Endometrial microvascular endothelial cells (primary cell): ENCODE measurements around a stretch of chr22.

DNA sequence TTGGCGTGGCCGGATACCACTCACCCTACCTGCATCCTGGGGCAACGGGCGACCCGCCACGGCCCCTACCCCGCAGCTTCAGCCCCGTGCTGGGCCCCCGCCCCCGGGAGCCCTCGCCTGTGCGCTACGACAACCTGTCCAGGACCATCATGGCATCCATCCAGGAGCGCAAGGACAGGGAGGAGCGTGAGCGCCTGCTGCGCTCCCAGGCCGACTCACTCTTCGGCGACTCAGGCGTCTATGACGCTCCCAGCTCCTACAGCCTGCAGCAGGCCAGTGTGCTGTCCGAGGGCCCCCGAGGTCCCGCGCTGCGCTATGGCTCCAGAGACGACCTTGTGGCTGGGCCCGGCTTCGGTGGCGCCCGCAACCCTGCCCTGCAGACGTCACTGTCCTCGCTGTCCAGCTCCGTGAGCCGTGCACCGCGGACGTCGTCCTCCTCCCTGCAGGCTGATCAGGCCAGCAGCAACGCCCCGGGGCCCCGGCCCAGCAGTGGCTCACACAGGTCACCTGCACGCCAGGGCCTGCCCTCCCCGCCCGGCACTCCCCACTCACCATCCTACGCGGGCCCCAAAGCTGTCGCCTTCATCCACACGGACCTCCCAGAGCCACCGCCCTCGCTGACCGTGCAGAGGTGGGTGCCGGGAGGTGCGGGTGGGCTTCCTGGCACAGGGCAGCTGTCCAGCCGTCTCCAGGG, 7.6 kb downstream of the CCDC188 start:
- RAMPAGE, long total RNA = no peak

DNA sequence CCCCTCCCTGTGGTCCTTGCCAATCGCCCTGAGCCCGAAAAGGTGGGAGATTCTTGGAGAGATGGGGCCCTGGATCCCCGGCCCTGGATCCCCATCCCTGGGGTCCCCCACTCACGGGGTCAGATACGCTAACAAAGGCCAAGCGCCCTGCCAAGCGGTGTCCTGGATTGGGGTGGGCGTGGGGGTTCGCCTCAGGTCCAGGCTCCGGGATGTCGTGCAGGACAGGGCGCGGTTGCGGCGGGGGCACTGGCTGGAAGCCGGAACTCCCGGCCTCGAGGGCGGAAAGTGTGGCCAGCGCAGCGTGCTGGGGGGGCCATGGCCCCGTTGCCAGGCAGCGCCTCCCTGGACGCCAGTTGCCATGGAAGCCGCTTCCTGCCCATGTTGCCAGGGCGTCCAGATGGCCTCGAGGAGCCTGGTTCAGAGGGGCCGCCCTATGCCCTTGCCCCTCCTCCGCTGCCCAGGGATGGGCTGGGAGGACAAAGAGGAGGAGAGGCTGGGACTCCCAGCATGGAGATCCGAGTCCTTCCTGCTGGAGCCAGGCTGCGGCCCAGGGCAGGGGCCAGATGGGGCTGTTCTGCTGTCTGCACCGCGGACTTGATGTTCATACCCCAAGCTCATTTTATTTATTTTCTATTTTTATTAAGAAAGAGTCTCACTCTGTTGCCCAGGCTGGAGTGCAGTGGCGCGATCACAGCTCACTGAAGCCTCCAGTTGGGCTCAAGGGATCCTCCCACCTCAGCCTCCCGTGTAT, 4.5 kb upstream of the CCDC188 start:
- RAMPAGE, long total RNA = no peak

GRCh38 chr22:20211884-20212634, 56.1 kb downstream of the RTN4R start:
- RAMPAGE, long total RNA = no peak

- RAMPAGE, long total RNA = no peak
Observed at GRCh38 chr22:20242701-20243186, 25.4 kb downstream of the RTN4R start.

DNA sequence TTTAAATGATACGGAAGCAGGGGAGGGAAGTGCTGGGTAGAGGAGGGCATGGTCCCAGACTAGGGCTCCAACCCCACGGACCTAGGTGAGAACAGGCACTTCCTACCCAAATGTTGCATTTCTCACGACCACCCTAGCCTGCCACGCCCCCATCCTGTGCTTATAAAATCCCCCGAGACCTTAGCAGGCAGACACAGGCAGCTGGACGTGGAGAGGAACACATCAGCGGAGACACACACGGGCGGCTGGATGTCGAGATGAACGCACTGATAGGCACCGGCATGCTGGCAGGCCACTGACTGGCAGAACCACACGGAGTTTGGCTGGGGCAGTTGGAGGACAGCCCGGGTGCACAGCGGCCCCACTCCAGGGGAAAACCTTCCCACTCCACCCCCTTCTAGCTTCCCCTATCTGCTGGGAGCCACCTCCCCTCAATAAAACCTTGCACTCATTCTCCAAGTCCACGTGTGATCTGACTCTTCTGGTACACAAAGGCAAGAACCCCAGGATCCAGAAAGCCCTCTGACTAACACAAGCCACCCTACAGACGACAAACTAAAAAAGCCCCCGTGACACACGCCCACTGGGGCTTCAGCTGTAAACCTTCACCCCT, 18.9 kb upstream of the RTN4R start:
- RAMPAGE, long total RNA = no peak

DNA sequence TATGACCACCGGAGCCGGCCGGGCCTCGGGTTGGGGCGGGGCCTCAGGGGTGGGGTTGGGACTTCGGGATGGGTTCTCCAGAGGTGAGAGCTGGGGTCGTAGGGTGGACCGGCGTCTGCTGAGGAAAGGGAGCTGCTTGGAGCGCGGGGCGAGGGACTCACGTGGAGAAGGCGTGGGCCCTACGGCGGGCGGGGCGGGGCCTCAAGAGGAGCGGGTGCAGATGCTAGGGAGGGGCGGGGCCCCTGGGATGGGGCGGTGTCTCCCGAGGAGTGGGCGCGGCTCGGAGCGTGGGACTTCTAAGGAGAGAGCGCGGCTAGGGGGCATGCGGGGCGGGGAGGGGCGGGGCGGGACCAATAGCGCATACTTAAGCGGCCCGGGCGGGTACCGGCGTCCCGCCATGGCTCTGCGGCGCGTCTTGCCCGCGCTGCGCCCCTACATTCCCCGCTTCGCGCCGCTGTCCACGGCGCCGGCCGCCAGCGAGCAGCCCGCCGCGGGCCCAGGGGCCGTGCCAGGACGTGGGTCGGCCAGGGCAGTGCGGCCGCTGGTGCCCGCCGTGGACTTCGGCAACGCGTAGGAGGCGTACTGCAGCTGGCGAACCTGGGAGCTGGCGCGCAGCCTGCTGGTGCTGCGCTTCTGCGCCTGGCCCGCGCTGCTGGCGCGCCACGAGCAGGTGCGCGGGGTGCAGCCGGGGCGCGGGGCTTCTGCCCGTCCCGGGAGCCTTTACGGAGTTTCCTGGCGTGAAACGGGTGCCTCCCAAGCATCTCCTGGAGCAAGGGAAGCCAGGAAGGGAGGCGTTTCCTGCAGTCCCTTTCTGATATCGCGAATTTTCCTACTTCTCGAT, 20.3 kb downstream of the DGCR6L start:
- RAMPAGE, long total RNA = no peak

- RAMPAGE, long total RNA = no peak
Observed at GRCh38 chr22:20408124-20408580, 14.2 kb downstream of the ZNF74 start.

- RAMPAGE, long total RNA = no peak
Observed at GRCh38 chr22:20551903-20552919, 44.8 kb downstream of the MED15 start.

GRCh38 chr22:20553716-20554441, 46.5 kb downstream of the MED15 start:
- RAMPAGE, long total RNA = no peak

DNA sequence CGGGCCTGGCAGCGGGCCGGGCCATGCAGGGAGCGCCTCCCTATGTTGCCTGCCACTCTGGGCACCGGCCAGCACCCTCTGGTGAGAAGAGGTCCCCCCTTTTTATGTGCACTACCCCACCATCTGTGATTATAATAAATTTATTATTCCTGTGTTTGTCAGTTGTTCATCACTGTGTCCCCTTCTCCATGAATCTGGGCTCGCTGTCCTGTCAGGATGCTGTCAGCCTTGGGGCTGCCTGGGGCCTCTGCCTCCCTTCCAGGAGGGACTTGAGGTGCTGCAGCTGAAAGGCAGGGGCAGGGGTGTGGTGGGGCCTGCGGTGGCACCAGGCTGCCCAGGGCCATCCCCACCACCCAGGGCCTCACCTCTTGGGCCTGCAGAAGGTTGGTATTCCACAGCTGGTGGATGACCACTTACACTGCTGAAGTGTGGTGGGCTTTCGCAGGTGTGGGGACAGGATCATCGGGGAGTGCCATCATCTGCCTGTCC, 80.1 kb downstream of the MED15 start:
- RAMPAGE, long total RNA = no peak

- RAMPAGE, long total RNA = no peak
Observed at GRCh38 chr22:20701861-20702433, 72.0 kb upstream of the SERPIND1 start.

DNA sequence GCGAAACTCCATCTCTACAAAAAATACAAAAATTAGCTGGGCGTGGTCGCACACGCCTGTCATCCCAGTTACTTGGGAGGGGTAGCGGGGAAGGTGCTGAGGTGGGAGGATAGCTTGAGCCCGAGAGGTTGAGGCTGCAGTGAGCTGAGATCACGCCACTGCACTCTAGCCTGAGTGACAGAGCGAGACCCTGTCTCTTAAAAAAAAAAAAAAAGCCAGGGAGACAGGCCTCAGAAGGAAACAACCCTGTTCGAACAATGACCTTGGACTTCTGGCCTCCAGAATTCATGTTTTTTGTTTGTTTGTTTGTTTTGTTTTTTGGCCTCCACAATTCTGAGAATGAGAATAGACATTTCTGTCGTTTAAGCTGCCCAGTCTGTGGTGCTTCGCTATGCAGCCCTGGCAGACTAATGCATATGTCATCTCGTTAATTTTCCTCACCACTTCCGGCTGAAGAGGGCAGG, 48.2 kb upstream of the SERPIND1 start:
- RAMPAGE, long total RNA = no peak

- RAMPAGE, long total RNA = no peak
Observed at GRCh38 chr22:20752778-20753481, 21.0 kb upstream of the SERPIND1 start.

- RAMPAGE, long total RNA = no peak
Observed at GRCh38 chr22:20798391-20799541, 24.9 kb downstream of the SERPIND1 start.

- RAMPAGE, long total RNA = no peak
Observed at GRCh38 chr22:20810611-20811156, 36.8 kb downstream of the SERPIND1 start.

DNA sequence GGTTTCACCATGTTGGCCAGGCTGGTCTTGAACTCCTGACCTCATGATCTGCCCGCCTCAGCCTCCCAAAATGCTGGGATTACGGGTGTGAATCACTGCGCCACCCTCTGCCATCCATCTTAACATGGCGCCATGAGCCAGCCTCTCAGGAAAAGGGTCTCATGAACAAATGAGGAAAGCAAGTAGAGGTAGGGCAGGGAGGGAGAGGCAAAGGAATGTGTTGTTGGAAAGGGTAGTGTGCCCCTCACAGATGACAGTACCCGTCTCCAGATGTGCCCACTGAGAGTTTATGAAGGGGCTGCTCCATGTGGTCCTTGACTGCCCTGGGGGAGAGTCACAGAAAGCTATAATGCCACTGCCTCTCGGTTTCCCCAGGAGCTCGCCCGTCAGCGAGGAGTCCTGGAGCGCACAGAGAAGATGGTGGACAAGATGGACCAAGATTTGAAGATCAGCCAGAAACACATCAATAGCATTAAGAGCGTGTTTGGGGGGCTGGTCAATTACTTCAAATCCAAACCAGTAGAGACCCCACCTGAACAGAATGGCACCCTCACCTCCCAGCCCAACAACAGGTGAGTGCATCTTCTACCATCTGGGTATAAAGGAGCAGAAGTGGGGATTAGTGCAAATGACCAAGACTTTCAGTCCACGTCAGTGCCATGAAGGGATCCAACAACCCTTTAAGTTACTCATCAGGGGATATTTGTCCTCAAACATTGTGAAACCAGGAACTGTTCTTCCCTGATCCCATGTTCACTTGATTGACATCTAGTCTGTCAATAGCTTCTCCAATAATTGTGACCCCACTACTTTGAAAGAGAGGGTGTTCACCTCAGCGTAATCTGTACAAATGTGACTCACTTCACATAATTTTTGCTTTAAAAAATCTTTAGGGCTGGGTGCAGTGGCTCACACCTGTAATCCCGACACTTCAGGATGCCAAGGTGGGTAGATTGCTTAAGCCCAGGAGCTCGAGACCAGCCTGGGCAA, 11.4 kb downstream of the SNAP29 start:
- RAMPAGE, long total RNA = no peak

DNA sequence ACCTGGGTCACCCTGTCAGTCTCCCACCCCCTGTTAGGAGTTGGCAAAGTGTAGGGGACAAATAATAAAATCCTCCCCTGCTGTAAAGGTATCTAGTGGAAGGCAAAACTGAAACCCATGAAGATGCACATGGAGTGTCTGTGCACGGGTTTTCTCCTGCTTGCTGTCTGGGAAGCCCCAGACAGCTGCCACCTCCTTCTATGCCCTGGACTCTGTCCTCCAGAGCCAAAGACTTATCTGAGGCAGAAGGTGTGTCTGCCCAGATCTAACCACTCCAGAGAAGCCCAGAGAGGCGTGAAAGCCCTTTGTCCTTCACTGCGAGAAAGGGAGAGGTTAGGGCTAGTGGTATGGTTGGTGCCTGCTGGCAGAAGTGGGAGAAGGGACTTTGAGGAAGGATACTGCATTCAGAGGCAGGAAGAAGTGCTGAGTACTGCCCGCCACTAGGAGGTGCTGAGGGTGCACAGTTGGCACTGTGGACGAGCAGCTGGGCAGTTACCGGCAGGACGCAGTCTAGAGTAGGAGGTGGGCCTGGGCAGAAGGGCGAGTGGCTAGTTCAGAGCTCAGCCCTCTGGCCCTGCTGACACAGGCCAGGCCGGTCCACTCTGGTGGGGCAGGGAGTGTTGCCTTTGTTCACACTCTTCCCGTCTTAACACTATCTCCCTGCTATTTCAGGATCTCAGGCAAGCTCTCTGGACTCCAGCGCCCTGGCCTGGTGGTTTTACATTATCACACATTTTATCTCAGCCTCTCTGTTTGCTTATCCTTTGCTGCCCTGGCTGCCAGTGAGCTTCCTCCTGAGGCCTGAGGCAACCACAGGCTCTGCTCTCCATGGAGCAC, 26.6 kb downstream of the SNAP29 start:
- RAMPAGE, long total RNA = no peak

DNA sequence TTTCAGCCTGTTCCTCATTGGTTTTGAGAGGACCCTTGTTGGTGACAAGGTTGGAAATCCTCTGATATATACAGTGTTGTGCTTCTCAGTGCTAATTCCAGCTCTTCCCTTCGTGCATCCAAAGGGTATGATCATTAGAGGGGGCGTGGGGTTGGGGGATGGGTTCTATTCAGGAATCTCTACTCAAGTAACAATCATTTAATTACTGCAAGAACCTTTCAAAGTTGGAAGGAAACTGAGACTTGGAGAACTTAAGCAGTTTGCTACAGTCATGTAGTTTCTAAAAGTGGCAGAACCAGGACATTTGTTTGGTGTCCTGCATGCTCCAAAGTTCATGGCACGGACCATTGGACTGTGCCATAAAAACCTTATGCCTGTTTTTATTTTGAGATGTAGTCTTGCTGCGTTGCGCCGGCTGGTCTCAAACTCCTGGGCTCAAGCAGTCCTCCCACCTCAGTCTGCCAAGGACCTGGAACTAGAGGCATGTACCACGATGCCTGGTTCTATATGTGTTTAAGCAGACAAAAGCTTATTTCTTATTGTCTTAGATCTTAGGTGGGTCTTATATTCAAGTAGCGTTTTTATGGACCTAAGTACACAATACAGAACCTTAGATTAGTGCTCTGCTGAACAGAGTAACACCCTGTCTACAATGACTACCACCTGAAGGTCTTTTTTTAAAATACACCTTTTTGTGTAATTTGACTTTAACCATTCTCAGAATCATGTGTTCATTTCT, 18.6 kb upstream of the AIFM3 start:
- RAMPAGE, long total RNA = no peak

- RAMPAGE, long total RNA = no peak
Observed at GRCh38 chr22:20951638-20952585, 15.1 kb upstream of the AIFM3 start.

- RAMPAGE, long total RNA = no peak
Observed at GRCh38 chr22:20965021-20965306, 2.1 kb upstream of the AIFM3 start.